Transverse colon (tissue), 4 donors: ENCODE measurements around the genes SERPINB13 and HMSD.

DNA sequence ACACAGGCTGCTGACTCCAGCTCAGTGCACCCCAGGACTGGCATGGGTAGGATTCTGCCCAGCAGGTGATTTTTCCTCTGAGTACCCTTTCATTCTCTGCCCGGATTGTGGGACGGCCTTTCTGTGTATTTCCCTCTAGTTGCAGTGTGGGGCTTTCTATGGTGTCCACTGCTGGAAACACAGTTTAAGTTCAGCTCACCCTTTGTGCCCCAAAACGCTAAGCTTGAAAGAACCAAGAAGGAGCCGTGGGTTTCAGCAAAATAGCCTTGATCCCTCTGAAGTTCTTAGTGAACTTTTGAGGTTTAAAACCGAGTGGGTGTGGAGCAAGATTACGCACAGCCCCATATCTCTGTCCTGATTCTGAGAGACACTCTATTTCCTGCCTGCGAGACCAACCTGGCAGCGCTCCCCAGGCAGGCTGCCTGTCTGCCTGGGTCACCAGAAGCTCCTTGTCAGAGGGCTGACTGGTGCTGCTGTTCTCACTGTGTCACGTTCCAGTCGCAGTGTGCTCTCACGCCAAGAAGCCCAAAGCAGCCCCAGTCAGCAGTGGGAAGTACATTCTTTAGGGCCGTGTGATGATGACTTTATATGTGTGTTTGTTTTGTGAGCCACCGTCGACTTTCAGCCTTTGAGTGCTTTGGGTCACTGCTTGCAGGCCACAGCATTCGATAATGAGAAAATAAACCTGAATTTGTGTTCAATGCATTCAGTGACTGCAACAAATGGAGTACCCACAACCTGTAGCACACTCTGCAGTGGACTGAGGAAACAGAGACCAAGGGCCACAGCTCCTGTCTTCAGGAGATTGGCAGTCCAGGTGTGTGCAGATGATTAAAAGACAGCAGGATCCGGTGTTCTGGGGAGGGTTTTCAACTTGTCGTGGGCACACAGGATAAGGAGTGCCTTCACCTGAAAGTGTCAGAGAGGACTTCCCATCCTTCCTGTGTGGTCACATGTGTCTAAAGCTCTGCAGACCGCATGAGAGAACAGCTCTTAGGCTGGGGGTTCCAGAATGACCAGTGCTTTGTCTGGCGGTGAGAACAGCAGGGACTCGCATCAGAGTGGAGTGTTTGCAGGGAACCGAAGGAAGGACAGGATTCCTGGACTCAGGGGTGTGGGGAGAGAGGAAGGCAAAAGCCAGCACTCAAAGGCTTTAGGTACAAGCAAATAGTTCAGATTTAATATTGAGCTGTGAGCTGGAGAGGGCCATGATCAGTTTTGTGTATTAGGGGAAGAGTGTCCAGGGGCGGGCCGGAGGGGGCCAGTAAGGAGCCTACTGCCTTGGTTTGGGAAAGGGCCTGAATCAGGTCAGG, 4.7 kb downstream of the TNFRSF11A start:
- PRO-cap = bidirectional peak, plus-strand start at position 617 of the sequence, minus-strand start at position 527 of the sequence
- RAMPAGE, long total RNA, 4 experiments = no peak in any of the 4 experiments

DNA sequence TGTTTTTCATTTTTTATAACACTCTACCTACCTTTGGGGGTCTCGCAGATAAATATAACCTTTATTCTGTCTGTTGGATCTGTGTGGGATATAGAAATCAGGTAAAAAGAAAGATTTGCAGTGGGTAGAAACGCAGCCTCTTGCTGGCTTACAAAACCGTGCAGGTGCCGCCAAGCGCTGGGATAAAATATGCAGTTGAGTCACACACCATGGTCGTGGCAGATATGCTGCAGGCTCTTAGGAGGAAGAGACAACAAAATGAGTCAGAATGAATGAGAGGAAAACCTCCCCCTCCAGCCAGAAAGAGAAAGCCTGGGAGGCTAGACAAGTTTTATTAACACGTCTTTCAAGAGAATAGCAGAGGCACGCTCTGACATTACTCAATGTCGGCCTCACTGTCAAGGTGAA, 37.2 kb upstream of the ZCCHC2 start:
- PRO-cap = no peak
- RAMPAGE, long total RNA, 4 experiments = no peak in any of the 4 experiments

DNA sequence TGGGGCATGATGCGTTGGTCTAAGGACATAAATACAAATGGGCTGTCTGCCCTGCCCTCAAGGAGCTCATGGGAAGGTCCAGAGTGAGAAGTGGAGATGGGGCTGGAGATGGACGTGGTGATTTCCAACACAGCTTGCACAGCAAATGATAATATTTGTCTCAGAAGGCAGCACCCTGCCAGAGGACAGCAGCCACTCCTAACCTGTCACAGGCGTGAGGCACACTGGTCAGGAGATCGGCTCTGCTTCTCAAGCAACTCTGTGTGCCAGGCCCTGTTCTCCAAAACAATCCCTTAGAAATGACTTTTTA, 25.5 kb upstream of the ZCCHC2 start:
- PRO-cap = unidirectional peak, plus-strand start at position 60 of the sequence
- RAMPAGE, long total RNA, 4 experiments = no peak in any of the 4 experiments

- PRO-cap = no peak
- RAMPAGE, long total RNA, 4 experiments = no peak in any of the 4 experiments
Measured at GRCh38 chr18:62533758-62534478, 11.1 kb downstream of the ZCCHC2 start.

DNA sequence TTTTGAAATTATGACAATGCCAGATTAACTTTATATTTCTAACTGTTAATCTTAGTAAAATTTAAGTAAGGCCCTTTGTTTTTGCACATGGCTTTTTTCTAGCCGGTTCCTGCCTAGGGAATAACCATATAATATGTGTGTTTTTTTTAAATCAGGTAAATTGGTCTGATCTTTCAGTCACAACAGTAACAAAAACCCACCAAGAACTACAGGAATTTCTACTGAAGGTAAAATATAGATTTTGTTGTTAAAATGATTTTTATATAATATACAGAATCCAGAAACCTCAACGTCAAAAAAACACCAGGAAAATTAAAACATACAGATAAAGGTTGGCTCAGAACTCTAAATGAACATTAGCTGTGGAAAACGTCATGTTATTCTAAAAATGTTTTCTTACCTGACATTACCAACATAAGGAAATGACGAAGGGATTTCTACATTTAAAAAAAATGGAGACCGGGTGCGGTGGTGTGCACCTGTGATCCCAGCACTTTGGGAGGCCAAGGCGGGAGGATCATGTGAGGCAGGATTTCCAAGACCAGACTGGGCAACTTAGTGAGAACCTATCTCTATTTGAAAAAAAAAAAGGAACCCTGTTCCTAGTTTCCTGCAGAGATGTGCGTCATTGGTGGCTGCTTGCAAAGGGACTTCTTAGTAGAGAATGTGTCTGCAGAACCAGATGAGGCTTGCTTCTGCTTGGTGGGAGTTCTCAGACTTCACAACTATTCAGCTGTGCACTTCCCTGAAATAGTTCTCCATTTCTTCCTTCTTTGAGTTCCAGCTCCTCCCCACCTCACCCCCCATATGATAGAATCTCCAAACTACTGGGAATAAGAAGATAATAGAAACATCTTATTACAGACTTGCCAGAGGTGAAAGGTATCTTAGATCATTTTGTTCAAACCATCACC, 22.1 kb downstream of the ZCCHC2 start:
- PRO-cap = bidirectional peak, plus-strand start at position 696 of the sequence, minus-strand start at position 548 of the sequence
- RAMPAGE, long total RNA, 4 experiments = start-site peak on the plus strand in 1 of 4 experiments, centred at position 126 of the sequence, 5 reads per replicate

- PRO-cap = no peak
- RAMPAGE, long total RNA, 4 experiments = no peak in any of the 4 experiments
Measured at GRCh38 chr18:62651431-62651701, 64.0 kb upstream of the PHLPP1 start.

DNA sequence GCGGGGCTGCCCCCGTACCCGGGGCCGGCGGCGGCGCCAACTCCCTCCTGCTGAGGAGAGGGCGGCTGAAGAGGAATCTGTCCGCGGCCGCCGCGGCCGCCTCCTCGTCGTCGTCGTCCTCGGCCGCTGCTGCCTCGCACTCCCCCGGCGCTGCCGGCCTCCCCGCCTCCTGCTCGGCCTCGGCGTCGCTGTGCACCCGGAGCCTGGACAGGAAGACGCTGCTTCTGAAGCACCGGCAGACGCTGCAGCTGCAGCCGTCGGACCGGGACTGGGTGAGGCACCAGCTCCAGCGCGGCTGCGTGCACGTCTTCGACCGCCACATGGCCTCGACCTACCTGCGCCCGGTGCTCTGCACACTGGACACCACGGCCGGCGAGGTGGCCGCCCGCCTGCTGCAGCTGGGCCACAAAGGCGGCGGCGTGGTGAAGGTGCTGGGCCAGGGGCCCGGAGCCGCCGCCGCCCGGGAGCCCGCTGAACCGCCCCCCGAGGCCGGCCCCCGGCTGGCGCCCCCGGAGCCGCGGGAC, 715 bp downstream of the PHLPP1 start:
- PRO-cap = bidirectional peak, plus-strand start at position 238 of the sequence, minus-strand start at position 270 of the sequence
- RAMPAGE, long total RNA, 4 experiments = no peak in any of the 4 experiments

DNA sequence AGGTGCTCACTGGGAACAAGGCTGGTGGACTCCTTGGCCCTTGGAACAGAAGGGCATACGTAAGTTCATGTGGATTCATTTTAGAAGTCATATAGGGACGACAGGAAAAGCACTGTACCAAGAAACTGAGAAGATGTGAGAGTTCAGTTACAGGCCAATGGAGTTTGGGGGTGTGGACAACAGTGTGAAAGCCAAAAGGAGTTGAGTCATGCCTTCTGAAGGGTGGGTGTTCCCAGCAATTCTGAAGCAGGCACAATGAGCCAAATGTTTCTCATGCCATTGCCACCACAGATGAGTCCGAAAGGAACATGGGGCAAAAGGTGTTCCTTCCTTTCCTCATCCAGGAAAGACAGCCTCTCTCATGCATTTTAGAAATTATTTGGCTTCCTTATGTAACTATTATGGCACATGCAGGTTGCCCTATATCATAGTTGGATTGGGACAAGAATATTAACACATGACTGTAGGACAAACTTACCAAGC, 166.4 kb downstream of the PHLPP1 start:
- PRO-cap = no peak
- RAMPAGE, long total RNA, 4 experiments = no peak in any of the 4 experiments

DNA sequence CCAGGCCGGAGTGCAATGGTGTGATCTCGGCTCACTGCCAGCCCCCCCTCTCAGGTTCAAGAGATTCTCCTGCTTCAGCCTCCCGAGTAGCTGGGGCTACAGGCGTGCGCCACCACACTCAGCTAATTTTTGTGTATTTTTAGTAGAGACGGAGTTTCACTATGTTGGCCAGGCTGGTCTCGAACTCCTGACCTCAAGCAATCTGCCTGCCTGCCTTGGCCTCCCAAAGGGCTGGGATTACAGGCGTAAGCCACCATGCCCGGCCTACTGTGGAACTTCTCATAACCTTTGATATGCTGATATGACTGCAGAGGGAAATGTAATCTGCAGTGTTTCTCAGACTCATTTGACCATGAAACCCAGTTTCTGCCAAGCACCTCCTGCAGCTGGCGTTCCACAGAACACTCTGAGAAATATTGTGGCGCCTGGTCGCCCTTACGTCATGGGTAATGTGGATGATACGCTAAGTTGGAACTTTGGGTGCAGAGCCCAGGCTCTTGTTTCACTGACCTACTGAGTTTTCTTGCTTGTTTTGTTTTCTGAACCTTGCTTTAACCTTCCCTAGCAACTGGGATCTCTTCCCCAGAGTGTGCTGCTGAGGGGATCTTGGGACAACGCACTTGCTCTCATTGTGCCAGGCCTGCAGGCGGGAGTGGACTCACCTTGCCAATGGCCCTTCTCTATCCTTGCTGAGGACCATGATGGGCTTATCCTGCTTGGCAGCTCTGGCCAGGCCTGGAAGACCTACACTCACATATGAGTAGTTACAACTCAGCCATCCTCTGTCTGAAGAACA, 213.6 kb downstream of the BCL2 start:
- PRO-cap = no peak
- RAMPAGE, long total RNA, 4 experiments = no peak in any of the 4 experiments

- PRO-cap = bidirectional peak, plus-strand start at chr18:63133065, minus-strand start at chr18:63132939
- RAMPAGE, long total RNA, 4 experiments = no peak in any of the 4 experiments
Measured at GRCh38 chr18:63132644-63133292, 186.8 kb downstream of the BCL2 start.

- PRO-cap = no peak
- RAMPAGE, long total RNA, 4 experiments = no peak in any of the 4 experiments
Measured at GRCh38 chr18:63249881-63250197, 69.7 kb downstream of the BCL2 start.

GRCh38 chr18:63272983-63273890, 46.3 kb downstream of the BCL2 start:
- PRO-cap = no peak
- RAMPAGE, long total RNA, 4 experiments = no peak in any of the 4 experiments

DNA sequence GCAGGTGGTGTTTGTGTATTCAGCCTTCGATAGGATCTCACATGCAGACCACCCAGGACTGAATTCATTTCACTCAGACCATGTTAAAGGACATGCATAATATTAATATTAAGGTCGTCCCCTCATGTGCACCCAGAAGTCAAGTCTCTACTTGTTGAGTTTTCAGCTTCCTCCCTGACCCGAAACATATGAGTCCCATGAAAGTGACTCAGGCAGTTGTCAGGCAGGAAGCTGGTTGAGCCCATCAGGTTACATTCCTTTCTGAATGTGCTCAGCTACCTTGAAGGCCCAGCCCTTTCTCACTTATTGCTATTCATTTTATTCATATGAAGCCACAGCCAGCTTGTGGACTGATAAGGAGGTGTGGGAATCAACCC, 5.1 kb upstream of the VPS4B start:
- PRO-cap = bidirectional peak, plus-strand start outside the sequence, minus-strand start at position 181 of the sequence
- RAMPAGE, long total RNA, 4 experiments = no peak in any of the 4 experiments

- PRO-cap = no peak
- RAMPAGE, long total RNA, 4 experiments = no peak in any of the 4 experiments
Measured at GRCh38 chr18:63477714-63478550, 1.2 kb downstream of the SERPINB5 start.

GRCh38 chr18:63553310-63553824, 11.2 kb downstream of the SERPINB12 start:
- PRO-cap = no peak
- RAMPAGE, long total RNA, 4 experiments = no peak in any of the 4 experiments

GRCh38 chr18:63586832-63587665, at the start of gene SERPINB13:
SERPINB13 (plus strand) TSS chr18:63587343.
- PRO-cap = no peak
- RAMPAGE, long total RNA, 4 experiments = no peak in any of the 4 experiments

GRCh38 chr18:63869399-63869986, 18.0 kb upstream of the SERPINB2 start:
- PRO-cap = no peak
- RAMPAGE, long total RNA, 4 experiments = no peak in any of the 4 experiments

DNA sequence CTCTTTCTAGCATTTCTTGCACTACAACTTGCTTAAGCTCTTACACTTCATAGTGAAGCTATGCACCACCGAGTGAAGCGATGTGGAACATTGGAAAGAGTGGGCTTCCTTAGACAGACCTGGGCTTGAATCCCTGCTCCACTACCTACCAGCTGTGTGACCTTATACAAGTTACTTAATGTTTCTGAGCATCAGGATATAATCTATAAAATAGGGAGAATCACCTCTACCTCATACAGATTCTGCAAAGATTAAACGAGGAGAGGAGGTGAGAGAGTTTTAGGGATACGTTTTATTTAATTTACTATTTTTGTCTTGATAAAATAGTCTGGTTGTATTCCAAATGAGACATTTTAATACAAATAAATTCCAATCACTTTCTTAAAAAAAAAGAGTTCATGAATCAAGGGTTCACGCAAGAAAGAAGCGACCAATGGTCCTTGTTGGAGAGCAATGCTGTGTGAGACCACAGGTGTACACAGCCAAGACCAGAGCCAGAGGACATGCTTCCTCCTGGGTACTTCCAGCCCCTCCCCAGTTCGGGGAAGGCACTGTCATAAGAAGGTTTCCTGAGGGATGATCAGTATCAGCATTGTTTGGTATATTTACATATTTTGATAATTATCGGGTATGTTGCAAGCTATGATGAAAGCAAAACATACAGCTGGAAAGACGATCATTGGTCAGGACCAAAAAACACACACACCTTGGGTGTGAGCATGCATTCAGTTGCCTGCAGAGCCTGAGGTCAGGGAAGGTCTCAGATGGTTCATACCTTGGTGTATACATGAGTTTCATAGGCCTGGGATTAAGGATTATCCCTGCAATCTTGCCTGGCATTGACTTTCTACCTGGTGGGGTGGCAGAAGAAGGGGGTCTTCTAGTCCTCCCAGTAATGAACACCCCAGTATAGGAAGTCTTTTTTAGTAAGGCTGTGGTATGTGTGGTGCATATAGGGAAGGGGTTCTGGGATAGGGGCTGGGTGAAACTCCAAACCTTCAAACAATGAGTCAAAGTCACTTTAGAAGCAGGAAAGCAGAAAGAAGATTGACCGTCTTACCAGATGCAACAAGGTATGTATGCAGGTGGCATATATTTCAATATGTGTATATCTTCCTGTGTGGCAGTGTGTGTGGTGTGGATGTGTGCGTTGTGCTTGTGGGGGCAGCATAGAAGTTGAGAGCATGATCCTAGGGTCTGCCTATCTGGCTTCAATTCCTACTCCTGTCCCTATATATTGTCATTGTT, 2.7 kb downstream of the SERPINB2 start:
- PRO-cap = no peak
- RAMPAGE, long total RNA, 4 experiments = no peak in any of the 4 experiments

GRCh38 chr18:63948922-63949700, at the start of gene HMSD:
HMSD (plus strand) TSS chr18:63949301.
- PRO-cap = no peak
- RAMPAGE, long total RNA, 4 experiments = no peak in any of the 4 experiments

- PRO-cap = no peak
- RAMPAGE, long total RNA, 4 experiments = no peak in any of the 4 experiments
Measured at GRCh38 chr18:64747783-64748022, 777.8 kb downstream of the SERPINB8 start.